ENCODE measurements around a stretch of chr13.

GRCh38 chr13:111316292-111316855 lies 4.1 kb upstream of the TEX29 start:
- RRBS, result 85% methylated on average over 3 of the region's 13 CpGs

GRCh38 chr13:112067748-112068342 lies 896 bp downstream of the SOX1 start:
- RRBS, result 5% methylated on average over 21 of the region's 87 CpGs

- RRBS, result no CpG with 5 or more reads among the region's 6 CpGs
Measured at GRCh38 chr13:112113500-112113846, 46.5 kb downstream of the SOX1 start.

DNA sequence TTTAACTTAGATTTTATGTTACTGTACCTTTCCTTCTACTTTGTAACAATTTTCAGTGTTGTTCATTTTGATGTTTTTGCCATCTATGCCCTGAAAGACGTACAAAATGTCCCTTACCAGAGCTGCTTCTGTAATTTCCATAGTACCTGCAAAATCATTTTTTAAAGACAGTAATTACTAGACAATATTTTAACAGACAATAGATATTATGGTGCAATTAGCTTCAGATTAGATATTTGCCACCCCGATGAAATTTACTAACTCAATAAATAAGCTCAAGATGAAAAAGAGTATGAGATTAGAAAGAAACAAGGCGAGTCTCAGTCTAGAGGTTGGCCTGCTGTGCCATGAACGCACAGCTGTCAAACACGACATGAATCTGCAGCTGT lies 33.1 kb downstream of the TUBGCP3 start:
- RRBS, result no CpG with 5 or more reads among the region's 5 CpGs

GRCh38 chr13:112588404-112589268 lies 683 bp upstream of the TUBGCP3 start:
- RRBS, result no CpG with 5 or more reads among the region's 33 CpGs

DNA sequence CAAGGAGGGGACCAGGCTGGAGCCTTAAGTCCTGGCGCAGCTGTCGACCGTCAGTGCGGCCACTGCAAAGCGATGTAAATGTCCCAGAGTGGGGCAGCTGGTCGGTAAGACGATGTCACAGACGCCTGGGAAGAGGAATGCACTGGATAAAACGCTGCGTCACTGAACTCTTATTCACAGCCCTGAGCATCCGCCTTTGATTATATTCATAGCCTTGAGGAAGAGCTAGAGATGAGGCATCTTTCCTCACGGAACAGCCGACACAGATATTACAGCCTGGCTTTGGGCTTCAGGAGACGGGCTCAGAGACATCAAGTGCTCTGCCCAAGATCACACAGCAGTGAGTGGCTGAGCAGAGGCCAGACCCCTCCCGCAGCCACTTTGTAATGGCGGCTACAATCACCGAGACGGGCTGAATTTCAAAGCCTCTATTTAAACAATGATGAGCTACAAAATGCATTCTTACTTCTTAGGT lies 17.7 kb upstream of the TUBGCP3 start:
- RRBS, result no CpG with 5 or more reads among the region's 18 CpGs

- RRBS, result no CpG with 5 or more reads among the region's 20 CpGs
Measured at GRCh38 chr13:112782696-112783472, 93.0 kb downstream of the ATP11A start.

DNA sequence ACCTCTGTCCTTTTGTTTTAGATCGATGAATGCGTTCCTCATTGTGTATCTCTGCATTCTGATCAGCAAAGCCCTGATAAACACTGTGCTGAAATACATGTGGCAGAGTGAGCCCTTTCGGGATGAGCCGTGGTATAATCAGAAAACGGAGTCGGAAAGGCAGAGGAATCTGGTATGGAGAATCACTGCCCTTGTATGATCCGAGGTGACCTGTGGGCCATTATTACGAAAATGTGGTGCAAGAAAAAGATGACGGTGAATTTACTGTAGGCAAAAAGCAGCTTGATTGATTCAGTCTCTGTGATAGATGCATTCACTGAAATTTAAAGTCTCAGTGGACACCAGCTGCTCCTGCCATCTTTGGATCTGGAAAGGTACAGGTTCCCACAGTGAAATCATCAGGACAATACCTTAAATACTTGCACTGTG lies 135.6 kb downstream of the ATP11A start:
- RRBS, result no CpG with 5 or more reads among the region's 9 CpGs

GRCh38 chr13:112931014-112932122 lies 37.6 kb upstream of the MCF2L start:
- RRBS, result no CpG with 5 or more reads among the region's 37 CpGs

DNA sequence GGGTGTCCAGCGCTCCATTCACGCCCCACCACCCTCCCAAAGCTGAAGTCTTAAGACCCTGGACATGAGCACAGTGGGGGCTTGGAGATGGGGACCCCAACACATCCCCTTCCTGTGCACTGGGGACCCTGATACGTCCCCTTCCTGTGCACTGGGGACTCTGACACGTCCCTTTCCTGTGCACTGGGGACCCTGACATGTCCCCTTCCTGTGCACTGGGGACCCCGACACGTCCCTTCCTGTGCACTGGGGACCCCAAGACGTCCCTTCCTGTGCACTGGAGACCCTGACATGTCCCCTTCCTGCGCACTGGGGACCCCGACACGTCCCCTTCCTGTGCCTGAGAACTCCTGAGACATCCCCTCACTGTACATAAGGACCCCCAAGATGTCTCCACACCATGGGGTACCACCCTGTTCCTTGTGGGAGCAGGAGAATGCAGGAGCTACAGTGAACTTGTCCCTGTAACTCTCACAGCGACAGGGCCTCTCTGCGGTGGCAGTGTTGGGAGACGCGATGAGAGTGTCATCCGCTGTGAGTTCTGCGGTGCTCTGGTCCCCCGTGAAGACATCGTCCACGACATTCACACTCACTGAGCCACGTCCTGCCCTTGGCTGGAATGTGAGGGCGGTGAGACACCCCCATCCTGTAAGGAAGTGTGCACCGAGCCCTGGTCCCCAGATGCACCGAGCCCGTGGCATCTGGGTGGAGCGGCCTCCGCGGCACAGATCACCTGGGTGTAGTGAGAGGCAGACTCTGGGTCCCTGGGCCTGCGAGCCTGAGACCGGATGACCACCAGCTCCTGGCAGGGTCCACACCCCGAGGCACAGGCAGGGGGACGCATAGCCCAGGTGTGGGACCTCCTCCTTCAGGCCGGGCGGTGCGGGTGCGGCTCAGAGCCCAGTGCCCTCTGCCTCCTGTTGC lies 12.1 kb downstream of the MCF2L start:
- RRBS, result 0% methylated on average over 4 of the region's 35 CpGs

- RRBS, result 20% methylated on average over 1 of the region's 54 CpGs
Measured at GRCh38 chr13:113063990-113065117, 41.2 kb upstream of the F7 start.

- RRBS, result 71% methylated on average over 24 of the region's 33 CpGs
Measured at GRCh38 chr13:113096901-113097256, 8.7 kb upstream of the F7 start.

- RRBS, result 53% methylated on average over 4 of the region's 27 CpGs
Measured at GRCh38 chr13:113159385-113160200, 1.1 kb downstream of the PROZ start.

- RRBS, result no CpG with 5 or more reads among the region's 20 CpGs
Measured at GRCh38 chr13:113239062-113239765, 29.8 kb downstream of the CUL4A start.

- RRBS, result no CpG with 5 or more reads among the region's 27 CpGs
Measured at GRCh38 chr13:113319165-113319981, 22.3 kb downstream of the LAMP1 start.

DNA sequence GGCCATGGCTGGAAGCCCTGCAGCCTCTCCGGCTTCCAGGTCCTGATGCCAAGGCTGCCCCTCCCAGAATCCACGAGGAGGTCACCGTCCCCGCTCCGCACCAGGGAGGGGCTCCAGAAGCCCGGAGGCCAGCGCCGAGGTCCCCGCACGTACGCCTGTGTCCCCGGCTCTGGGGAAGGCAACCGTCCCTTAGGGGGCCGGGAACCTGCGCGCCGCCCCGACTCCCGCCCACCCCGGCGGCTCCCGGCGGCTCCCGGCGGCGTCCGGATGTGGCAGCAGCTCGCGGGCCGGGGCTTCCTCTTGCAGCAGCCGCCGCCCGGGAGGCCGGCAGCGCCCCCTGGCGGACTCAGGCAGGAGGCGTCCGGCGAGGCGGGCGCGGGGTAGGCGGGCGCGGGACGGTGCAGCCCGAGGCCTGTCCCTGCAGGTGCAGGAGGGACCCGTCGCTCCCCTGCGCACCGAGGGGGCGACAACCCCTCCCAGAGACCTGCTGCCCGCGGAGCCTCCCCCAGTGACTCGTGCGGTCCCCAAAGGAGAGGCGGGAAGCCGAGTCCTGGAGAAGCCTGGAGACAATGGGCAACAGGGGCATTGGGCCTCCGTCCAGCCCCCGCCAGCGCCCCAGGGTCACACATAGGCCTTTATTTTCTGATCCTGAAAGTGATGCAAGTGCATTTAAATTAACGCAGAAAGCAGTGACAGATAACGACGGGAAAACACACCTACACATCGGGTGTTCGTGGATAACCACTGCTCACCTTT lies 30.1 kb upstream of the GRTP1 start:
- RRBS, result 2% methylated on average over 22 of the region's 66 CpGs

GRCh38 chr13:113405348-113405496 lies 41.3 kb upstream of the GRTP1 start:
- RRBS, result no CpG with 5 or more reads among the region's 7 CpGs

DNA sequence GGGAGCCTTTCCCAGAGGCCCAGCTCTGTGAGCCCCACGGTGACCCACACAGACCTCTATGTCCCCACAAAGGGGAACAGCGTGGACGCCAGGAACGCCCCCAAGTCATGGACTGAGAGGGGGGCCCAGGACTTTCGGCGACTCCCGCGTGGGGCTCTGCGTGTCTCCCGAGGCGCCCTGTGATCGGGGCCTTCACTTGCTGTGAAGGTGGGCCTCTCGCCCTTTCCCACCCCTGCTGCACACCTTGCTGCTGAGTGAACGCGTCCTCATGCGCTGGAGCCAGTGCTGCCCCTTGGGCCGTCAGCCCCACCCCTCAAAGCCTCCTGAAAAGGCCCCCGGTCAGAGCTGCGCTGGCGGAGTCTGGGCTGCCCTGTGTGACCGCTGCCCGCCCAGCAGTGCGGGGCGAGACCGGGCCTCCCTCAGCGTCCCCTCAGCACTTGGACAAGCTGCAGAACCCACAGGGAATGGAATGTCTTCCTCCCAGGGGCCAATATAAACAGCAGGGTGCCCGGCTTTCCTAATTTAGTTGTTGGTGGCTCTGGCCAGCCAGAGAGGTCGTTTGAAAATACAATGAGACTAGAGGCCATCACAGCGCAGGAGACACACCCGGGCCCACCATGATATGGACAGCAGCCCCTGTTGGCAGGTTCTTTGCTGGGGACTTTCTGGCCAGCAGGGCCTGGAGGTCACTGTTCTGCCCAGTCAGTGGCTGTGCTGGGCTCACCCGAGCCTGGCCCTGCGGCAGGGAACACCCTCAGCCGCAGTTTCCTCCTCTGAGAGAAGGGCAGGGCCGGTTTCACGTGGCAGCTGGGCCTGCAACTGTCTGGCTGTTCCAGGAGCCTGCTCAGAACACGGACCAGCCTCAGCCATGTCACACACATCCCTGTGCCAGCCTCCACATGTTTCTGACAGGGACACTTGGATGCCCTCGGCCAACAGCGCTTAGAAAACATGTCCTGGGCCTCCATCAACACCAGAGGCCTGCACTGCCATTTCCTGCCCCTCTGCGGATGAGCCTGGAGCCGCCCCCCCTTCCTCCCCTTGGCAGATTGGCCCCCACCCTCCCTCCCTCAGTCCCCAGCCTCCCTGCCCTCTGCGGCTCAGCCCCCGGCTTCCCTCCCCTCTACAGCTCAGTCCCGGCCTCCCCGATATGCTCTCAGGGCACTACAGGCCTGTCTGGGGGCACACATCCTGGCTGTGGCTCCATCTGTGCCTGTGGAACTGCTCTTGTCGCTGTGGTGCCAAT lies 39.5 kb downstream of the ADPRHL1 start:
- RRBS, result 74% methylated on average over 12 of the region's 45 CpGs

GRCh38 chr13:113474226-113474613 lies 16.3 kb downstream of the DCUN1D2 start:
- RRBS, result no CpG with 5 or more reads among the region's 10 CpGs

DNA sequence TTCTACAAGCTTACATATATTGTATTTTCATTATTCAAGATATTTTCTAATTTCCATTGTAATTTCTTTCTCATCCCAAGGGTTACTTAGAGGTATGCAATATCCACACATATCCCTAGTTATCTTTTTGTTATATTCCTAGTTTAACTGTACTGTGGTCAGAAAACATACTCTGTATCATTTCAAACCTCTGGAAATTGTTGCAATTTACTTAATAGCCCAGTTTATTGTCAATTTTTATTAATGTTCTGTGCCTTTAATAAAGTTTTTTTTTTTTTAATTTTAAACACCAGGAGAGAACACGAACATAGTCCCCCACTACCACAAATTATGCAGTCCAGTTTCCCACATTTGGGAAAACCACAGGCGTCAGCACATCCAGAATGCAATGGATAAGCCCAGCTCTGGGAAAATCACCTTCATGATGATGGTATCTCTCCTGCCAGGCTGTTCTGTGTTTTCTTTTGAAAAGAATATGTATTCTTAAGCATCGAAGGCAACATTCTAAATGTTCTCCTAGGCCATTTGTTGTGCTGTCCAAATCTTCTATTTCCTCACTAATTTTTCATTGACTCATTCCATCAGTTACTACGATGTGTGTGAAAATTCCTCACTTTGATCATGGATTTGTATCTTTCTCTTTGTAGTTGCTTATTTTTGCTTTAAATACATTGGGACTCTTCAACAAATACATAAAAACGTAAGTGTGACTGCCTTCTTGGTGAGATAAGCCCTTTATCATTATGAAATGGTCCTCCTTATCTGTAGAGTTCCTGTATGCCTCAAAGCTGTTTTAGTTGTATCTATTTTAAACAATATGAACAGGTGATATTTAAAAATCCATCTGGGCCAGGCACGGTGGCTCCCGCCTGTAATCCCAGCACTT lies 11.6 kb downstream of the DCUN1D2 start:
- RRBS, result no CpG with 5 or more reads among the region's 7 CpGs